Progenitor cell of endocrine pancreas (in vitro differentiated cells): Measurements from ENCODE around the gene SLC39A8.

- PRO-cap, result no peak
Measured at GRCh38 chr4:101127040-101127853, 220.1 kb downstream of the PPP3CA start.

DNA sequence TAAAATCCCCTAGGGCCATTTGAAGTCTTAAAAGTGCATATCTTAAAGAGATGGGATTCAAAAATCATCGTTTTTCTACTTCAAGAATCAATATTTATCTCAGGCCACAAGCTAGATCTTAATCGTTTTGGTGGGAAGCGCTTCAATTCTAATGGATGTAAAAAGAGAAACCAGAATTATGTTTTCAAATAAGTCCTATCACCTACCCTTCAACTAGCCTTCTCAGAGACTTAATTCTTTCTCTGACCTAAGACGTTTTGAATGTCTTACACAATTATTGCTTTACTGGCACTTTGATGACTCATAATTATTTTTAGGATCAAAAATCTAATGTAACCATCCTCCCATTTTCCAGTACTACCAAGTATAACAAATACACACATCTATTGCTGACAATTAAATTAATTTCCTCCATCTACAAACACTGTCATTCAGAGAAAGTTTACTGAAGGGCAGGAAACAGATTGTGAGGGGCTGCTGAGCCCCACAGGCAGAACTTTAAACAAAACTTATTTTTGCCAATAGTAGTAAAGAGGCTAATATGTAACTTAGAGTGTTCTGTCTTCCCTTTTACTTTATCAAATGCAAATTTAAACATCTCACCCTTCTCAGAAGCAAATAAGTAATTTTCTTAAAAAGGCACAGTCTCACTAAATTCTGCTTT lies 108.6 kb downstream of the PPP3CA start:
- PRO-cap, result no peak

DNA sequence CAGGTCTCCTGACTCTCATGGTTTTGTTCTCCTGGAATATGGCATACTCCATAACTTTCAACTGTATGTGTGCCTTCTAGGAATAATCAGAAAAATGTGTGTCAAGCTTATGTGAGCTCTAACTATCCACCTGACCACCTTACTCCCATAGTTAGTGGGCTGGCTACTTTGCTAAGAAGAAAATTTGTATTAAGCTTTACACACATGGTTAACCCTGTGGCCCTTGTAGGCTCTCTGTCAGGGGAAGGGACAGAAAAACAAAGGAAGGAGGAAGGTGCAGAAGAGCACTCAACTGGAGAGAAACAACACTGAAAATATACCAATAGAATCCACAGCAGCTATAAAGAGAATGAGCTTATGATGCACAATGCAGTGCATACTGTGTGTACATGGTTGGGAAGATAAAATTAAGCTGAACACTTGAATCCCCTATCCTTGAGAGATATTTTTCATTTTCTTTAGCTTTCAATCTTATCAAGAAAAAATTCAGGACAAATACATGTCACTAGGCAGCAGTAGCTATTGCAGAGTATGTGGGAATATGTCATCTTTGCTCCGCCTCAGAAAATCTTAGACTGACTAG lies 84.6 kb downstream of the PPP3CA start:
- PRO-cap, result no peak

GRCh38 chr4:101669265-101669556 lies 121.3 kb upstream of the BANK1 start:
- PRO-cap, result no peak

DNA sequence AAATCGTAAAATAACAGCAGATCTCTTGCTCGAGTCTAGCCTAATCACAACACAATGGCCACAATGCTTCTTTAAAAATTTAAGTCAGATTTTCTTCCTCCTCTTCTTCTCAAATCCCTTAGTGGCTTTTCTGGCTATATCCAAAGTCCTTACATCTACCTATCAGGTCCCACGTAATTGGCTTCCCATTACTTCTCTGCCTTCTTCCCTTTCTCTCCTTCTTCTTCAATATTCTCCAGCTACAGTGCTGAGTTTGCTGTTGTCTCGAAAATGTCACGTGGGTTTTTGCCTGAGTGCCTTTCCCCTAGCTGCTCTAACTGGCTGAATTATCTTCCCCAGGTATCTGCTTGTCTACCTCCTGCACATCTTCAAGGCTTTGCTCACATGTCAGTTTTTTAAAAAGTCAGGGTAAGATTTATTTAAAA lies 90.9 kb upstream of the BANK1 start:
- PRO-cap, result no peak

GRCh38 chr4:101806704-101807264 lies 16.3 kb downstream of the BANK1 start:
- PRO-cap, result no peak

GRCh38 chr4:102343662-102344119 lies 1.6 kb downstream of the SLC39A8 start:
- PRO-cap, result no peak

DNA sequence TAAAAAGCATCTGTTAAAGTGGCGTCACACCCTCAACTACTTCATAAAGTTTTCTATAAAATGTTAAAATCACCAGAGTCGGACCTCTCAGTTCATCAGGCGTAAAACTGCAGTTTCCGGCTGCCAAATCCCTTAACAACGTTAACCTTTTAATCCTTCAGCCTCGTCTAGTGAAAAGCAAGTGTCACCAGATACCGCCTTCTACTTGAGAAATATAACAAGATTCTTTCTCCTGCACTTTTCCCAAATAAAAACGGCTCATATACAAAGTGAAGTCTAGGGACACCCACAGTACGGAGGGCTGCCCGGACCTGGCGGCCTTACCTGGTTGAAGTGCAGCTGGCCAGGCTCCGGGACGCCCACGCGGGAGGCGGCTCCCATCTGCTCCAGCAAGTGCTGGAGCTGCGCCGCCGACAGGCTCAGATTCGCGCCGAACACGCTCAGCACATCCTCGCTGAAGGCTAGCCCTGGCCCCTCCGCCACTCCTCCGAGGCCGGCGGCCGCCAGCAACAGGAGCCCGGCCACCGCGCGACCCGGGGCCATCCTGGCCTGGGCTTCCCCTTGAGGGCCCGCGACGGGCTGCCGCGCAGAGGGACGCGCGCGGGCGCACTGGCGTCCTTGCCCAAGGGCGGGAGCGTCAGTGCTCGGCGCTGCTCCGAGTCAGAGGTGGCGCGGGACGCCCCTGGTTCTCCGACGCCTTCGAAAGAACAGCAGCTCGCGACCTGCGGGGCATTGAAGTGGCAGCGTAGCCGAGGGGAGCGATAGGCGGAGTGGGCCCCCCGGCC lies 970 bp downstream of the SLC39A8 start:
- PRO-cap, result unidirectional peak, plus-strand start at position 331 of the sequence; unidirectional peak, plus-strand start at position 422 of the sequence; bidirectional peak, plus-strand start at position 640 of the sequence, minus-strand start at position 611 of the sequence

- PRO-cap, result unidirectional peak, minus-strand start at chr4:102345482
Measured at GRCh38 chr4:102344905-102345734, at the start of gene SLC39A8. TSS of gene SLC39A8 (minus strand) at chr4:102345482.

- PRO-cap, result no peak
Measured at GRCh38 chr4:102606922-102607434, 105.8 kb downstream of the NFKB1 start.

GRCh38 chr4:102614702-102615585 lies 113.8 kb downstream of the NFKB1 start:
- PRO-cap, result no peak

GRCh38 chr4:102795032-102796086 lies 32.0 kb downstream of the UBE2D3 start:
- PRO-cap, result no peak

- PRO-cap, result no peak
Measured at GRCh38 chr4:102813528-102814306, 13.6 kb downstream of the UBE2D3 start.

DNA sequence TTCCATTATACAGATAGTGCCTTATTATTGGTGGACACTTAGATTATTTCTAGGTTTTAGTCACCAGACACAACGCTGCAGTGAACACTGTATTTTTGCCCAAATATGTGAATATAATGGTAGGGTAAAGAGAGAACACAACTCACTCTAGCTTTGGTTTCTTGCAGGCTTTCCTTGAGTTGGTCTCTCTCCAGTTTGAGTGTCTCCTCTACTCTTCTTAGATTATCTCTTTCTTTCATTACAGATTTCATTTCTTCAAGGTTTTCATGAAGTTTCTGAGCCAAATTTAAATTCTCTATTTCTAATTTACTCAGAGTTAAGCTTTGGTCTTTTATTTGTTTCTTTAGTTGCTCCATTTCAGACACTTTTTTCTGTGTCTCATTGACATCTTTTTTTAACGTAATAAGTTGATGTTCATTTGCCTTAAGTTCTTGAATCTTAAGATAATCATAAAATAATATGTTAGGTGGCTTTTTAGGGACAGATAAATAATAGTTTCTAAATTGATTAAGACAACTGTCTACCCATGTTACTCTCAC lies 41.1 kb upstream of the BDH2 start:
- PRO-cap, result no peak

DNA sequence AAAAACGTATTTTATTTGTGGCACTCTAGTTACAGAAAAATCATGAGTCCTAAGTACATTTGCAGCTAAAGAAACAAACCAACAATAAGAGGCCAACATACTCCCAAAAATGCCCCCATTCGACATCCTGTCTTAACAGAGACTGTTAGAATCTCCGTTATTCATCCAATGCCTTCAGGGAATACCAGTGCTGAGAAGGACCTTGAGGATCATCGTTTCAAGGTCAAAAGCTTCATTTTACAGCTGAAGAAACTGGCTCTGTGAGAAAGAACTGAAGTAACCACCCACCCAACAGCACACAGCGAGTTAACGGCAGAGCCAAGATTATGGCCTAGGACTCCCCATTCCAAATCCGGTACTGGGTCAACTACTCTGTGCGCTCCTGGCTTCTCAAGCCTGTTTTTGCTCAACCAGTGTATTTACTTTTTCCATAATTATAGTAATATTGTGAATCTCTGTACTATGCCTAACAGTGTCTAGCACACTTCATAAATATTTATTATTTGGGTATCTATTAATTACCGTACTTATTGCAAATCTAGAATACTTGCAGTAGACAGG lies 1.9 kb downstream of the PPA2 start:
- PRO-cap, result no peak

GRCh38 chr4:105551784-105552205 lies 625 bp upstream of the ARHGEF38 start:
- PRO-cap, result no peak

DNA sequence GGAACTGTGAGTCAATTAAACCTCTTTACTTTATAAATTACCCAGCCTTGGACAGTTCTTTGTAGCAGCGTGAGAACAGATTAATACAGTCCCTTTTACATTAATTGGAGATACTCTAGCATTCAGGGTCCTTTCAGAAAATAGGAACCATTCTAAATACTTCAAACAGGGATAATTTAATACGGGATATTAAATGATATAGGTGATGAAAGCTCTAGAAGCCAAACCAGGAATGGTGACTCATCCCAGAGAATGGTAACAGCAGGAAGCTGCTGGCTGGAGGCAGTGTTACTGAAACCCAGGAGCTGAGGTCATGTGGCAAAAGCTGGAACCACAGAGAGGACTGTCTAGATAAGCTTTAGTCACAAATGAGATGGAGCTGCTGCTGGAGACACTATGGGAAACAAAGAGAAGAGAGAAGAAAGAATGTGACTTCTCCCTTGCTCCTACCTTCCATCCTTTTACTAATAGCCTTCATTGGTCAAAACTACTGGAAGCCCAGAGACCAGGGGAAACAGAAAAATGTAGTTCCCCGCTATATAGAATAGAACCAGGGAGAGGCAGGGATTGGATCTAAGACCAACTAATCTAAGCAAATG lies 57.4 kb downstream of the GSTCD start:
- PRO-cap, result no peak

DNA sequence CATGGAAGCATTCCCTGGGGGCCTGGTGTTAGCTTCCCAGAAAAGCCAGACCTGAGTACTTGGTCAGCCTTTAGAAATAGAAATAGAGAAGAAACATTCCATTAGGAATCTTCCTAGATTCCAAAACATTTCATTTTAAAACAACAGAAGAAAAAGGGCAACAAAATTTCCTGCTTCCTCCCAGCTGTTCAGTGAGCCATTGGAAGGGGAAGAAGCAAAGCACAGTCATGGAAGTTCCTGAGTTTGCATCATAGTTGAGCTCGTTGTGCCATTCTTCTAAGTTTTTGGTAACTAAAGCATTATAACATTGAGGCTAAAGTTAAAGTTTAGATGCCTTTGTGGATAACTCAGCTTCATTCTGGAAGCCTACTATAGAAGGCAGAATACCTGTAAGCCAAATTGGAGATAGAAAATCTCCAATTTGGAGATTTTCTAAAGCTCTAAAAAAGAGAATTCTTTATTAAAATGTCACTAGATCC lies 83.6 kb downstream of the NPNT start:
- PRO-cap, result no peak

DNA sequence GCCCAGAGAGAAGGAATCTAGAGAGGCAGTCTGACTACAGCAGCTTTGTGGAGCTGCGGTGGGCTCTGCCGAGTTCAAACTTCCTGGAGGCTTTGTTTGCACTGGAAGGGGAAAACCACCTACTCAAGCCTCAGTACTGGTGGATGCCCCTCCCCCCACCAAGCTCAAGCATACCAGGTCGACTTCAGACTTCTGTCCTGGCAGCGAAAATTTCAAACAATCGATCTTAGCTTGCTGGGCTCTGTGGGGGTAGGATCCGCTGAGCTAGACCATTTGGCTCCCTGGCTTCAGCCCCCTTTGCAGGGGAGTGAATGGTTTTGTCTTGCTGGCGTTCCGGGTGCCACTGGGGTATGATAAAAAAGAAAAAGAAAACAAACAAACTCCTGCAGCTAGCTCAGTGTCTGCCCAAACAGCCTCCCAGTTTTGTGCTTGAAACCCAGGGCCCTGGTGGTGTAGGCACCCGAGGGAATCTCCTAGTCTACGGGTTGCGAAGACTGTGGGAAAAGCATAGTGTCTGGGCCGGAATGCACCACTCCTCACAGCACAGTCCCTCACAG lies 57.6 kb downstream of the DKK2 start:
- PRO-cap, result no peak

DNA sequence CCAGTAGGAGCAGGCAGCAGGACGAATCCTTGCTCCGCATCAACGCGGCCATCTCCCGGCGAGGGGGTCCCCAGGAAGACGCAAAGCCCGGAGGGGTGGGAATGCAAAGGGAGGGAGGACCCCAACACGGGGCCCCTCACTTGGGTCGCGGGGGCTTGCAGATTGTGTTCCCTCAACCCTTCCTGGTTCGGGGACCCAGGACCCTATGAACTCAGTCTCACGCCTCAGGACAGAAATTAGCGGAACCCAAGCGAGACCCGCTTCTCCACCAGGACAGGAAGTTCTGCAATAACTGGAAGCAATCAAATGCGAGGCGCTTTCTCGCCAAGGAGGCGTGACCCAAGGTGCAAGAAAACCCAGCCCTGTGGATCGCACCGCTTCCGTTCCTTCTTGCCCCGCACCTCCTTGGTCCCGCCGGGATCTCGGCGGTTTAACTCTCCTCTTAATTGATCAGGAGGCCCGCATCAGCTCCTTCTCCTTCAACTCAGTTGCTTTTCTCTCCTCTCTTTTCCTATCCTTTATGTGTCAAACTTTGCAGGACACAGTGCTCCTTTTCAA lies 494 bp downstream of the DKK2 start:
- PRO-cap, result no peak